B cell (primary cell): ENCODE results near the genes RCAN2 and ADGRF5.

GRCh38 chr6:45423178-45423692, 45.5 kb upstream of the SUPT3H start:
- PRO-cap = no peak
- CAGE, long polyA plus RNA = no peak

DNA sequence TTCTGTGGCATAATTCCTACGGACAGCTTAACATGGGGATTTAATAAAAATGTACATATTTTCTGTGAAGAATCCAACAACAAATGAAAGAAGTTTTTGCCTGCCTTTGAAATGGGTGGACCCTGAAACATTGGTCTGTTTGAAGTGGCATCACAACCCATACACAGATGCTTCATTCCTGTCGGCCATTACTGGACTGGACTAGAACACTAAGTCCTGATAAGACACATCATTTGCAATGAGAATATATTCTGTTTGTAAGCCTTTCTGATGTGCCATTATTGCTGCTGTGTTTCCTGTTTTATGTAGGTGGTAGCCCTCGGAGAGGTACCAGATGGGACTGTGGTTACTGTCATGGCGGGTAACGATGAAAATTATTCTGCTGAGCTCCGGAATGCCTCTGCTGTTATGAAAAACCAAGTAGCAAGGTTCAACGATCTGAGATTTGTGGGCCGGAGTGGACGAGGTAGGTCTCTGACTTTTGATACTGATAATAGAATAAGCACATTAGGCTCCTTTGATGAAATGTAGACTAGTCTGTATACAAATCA, 53.9 kb upstream of the SUPT3H start:
- PRO-cap = no peak
- CAGE, long polyA plus RNA = no peak

DNA sequence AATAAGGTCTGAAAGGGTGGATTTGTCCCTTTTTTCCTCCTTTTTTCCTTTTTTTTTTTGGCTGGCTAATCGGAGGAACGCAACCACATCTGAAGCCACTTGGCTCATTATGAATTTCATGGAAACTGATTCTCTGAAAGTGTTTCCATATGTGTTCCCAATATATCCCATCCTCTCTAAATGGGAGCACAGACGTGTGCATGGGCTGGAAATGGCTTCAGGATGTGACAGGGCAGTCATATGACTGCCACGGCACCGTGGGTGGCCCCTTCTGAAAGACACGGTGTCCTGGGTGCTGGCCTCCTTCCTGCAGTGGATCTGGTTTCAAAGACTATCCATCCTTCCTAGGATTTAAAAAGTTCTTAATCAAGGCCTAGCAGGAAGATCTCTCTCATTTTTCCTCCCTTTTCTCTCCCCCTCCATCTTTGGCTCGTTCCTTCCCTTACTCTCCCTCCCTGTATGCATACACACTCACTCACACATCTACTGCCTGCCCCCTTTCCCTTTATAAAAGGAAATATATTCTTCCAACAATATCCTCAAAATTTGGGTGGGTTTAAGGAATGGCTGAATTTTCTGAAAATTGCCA, 161.0 kb upstream of the SUPT3H start:
- PRO-cap = no peak
- CAGE, long polyA plus RNA = no peak

DNA sequence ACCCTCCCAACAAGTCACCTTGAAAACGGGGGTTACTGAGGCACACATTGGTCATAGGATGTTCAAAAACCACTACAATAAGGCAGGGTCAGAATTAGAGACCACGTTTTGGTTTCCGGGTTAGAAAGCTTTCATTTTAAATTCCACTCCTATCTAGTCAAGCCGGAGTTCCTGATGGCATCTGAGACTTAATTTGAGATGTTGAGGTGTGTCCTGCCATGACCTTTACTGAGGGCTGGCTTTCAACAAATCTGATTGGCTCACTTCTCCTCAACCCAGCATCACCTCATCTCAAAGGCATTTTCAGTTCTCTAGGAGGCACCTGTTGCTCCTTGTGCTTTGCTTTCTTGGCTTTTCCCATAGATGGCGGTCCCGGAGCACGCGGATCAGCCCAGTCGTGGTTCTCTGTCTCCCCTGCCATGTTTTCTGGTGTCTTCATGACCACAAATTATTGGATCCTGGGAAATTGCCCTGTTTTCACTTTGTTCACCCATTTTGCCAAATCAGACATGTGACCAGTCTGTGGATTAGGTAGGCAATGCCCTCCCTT, 230.8 kb upstream of the SUPT3H start:
- PRO-cap = no peak
- CAGE, long polyA plus RNA = no peak

DNA sequence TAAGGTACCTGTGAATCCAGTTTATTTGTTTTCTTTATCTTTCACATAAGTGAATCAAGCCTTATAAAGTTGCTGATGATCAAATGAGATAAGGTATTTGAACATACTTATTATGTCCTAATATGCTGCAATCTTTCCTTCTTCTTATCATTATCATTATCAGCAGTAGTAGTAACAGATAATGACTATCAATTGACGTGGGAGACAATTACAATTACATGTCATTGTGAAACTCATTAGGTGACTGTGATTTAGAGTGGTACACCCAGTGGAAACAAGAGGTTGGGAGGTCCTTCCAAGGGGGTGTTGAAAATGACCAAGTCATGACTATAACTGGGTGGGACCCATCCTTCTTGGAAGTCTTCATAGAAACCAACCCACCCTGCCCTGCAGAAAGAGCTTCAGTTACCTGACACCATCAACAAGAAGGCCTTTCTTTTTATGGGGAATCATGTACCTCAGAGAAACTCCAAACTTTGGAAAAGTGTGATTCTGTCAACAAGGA, 2.8 kb downstream of the CLIC5 start:
- PRO-cap = no peak
- CAGE, long polyA plus RNA = no peak

- PRO-cap = no peak
- CAGE, long polyA plus RNA = no peak
Observed at GRCh38 chr6:46013713-46014348, 1.8 kb downstream of the CLIC5 start.

DNA sequence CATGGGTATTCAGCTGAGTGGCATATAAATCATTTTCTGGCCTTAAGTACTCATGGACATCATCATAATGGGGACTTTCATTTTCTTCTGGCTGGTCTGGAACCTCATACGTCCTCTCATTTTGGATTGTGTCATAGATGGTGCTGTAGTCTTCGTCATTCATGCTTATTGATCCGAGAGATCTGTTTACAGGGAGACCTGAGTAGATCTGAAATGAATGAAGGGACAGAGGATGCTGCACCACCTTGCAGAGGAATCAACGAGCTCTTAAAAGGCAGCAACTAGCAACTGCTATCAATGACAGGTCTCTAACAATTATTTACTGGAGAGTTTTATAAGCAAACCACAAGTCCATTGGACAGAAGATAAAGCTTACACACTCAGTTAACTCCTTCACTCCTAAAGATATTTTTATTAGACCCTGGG, 49.7 kb upstream of the ENPP4 start:
- PRO-cap = no peak
- CAGE, long polyA plus RNA = no peak

GRCh38 chr6:46399672-46400711, 91.3 kb downstream of the RCAN2 start:
- PRO-cap = no peak
- CAGE, long polyA plus RNA = no peak

GRCh38 chr6:46489424-46489883, 1.8 kb downstream of the RCAN2 start:
- PRO-cap = no peak
- CAGE, long polyA plus RNA = no peak

DNA sequence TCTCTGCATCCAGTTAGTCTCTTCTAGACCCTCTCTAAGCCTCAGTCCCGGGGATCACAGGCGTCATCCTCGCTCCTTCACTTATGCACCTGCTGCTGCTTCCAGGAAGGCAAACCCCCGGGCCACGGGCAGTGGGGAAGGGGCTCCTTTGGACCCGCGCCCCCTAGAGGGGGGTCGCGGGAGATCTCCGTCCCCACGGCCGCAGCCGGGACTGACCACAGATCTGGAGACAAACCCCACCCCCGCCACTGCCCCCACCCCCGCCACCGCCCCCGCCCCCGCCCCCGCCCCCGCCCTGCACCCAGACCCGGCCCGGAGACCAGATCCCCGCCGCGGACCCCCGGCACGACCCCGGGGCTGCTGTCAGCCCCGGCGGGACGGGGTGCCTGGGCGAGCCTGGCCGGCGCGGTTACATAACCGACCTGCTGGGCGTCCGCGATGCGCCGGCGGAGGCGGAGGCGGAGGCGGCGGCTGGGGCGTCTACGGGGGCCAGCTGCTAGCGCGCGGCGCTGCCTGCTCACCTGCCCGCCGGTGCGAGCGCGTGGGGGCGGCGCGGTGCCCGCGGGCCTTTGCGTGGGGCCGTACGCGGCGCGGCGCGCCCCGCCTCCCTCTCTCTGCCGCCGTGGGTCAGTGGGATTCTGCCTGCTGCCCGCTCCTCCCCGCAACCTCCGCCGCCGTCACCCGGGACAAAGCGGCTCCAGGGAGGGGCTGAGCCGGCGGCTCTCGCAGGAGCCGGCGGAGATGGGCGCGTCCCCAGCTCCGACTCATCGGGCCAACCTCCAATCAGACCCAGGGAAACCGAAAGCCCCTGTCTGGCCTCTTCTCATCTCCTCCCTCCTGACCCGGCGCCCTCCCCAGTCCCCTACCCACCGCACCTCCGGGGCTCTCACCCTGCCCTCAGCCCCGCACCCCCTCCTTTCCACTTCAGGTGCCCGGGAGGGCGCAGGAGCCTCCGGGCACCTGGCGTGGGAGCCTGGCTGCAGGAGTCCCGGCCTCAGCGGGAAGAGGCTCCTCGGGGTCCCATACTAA, at the start of gene RCAN2:
Gene RCAN2, minus strand, starts transcription at position 699 of the 1,029 bp plus-strand sequence.
- PRO-cap = no peak
- CAGE, long polyA plus RNA = no peak

DNA sequence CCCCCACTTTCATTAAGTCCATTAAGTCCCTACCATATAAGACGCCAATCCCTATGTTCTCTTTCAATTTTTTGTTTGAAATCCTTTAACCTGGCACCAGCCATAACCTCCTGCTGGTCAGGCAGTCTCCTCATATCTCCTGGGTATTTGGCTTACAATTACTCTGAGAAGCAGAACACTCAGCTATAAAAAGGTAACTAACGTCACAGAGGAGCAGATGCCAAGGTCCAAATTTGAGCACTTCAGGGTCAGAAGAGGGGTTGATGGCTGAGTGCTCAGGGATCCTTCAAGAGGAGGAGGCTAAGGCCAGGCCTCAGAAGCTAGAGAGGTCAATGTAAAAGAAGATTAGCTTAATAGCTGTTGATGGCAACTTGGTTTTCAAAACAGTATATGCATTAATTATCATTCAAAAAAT, 22.3 kb upstream of the RCAN2 start:
- PRO-cap = no peak
- CAGE, long polyA plus RNA = no peak

DNA sequence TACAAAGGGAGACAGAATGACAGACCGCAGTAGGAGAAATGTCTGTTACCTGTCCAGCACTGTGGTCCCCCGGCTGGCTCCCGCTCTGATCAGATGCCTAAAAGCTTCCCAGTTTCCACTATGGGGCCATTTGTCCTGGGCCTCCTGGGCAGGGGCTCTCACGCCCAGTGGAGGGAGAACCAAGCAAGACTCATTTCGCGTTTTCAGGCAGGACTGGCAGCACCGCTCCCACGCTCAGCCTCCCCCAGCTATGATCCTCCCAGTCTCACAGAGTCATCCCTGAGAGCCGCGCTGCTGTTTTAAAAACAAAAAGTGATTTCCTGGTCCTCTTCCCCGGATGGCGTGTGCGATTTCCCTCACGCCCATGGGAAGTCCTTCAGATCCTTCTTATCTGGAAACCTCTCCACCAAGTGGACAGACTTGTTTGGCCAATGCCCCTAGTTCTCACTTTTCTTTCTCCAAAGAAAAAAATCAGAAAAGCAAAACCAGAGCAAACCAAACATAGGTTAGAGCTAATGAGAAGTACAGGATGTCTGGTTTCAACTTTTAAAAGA, at the start of gene ADGRF5:
Gene ADGRF5, minus strand, starts transcription at position 275 of the 554 bp plus-strand sequence.
- PRO-cap = no peak
- CAGE, long polyA plus RNA = no peak

- PRO-cap = no peak
- CAGE, long polyA plus RNA = no peak
Observed at GRCh38 chr6:46947518-46948065, 25.9 kb upstream of the ADGRF5 start.

GRCh38 chr6:47047425-47047877, 5.3 kb upstream of the ADGRF1 start:
- PRO-cap = no peak
- CAGE, long polyA plus RNA = no peak

GRCh38 chr6:47146352-47147237, 104.5 kb upstream of the ADGRF1 start:
- PRO-cap = no peak
- CAGE, long polyA plus RNA = no peak

GRCh38 chr6:47230556-47231108, 79.1 kb downstream of the TNFRSF21 start:
- PRO-cap = no peak
- CAGE, long polyA plus RNA = no peak

- PRO-cap = no peak
- CAGE, long polyA plus RNA = no peak
Observed at GRCh38 chr6:47247016-47248108, 62.3 kb downstream of the TNFRSF21 start.

- PRO-cap = no peak
- CAGE, long polyA plus RNA = no peak
Observed at GRCh38 chr6:47405368-47405974, 72.1 kb upstream of the CD2AP start.

- PRO-cap = no peak
- CAGE, long polyA plus RNA = no peak
Observed at GRCh38 chr6:48091044-48091737, 19.8 kb downstream of the PTCHD4 start.

GRCh38 chr6:48389388-48389955, 278.5 kb upstream of the PTCHD4 start:
- PRO-cap = no peak
- CAGE, long polyA plus RNA = no peak